Bronchus fibroblast of lung (primary cell): ENCODE data around the genes DENND5A and SWAP70.

- RAMPAGE, long total RNA, result no peak
Measured at GRCh38 chr11:8790955-8791494, 19.4 kb downstream of the DENND2B start.

GRCh38 chr11:8797714-8798346 is 12.6 kb downstream of the DENND2B start:
- RAMPAGE, long total RNA, result no peak

DNA sequence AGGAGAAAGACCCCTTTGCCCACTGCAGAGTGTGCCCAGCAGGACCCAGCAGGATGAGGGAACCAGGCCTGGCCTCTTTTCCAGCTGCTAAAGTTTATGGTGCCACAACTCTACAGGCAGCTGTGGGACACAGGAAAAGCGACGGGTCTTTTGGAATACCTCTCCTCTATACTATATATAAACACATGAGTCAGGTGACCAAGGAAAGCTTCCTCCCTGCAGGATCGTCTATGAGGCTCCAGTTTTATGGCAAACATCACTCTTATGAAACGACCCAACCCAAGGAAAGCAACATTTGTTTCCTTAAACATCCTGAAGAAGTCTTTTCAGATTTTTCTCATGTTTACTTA is 2.3 kb downstream of the DENND2B start:
- RAMPAGE, long total RNA, result no peak

DNA sequence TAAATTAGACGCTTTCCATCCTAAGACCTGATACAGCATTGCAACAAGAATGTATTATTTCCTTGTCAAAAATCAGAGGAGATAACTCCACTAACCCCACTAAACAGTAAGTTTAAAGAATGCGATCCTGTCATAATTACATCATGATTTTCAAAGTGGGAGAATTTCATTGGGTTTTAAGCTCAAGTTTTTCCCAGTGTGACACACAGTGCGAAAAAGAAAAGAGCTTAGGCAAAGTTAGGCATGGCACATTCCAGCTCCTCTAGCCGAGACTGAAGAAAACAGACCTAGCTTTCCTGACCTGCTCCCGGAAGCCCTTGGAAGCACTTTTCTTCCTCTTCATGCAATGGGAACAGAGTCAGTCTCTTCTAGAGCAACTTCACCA is 23.9 kb upstream of the DENND2B start:
- RAMPAGE, long total RNA, result no peak

- RAMPAGE, long total RNA, result no peak
Measured at GRCh38 chr11:8867059-8867400, 44.0 kb upstream of the AKIP1 start.

DNA sequence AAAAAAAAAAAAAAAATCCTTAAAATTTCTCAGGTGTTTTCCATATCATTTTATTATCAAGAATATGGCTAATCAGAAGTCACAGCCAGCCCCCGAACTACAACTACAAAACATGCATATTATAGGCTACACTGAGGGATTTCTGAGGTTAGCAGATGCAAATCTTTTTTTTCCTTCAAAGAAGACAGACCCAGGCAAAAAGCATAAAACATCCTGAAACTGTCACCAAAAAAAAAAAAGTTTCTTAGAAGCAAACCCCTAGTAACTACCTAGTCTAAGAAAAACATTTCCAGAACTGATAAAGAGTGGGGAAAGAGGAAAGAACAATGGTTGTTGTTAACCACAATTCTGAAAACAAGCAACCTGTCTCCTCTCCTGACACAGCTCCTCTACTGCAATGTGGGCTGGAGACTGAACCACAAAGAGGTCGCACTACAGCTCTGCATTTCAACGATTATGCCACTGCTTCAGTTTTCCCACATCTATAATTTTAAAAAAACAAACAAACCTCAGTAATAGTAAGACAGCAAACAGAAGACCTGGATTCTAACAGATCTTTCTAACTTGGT is 15.0 kb downstream of the DENND5A start:
- RAMPAGE, long total RNA, result no peak

DNA sequence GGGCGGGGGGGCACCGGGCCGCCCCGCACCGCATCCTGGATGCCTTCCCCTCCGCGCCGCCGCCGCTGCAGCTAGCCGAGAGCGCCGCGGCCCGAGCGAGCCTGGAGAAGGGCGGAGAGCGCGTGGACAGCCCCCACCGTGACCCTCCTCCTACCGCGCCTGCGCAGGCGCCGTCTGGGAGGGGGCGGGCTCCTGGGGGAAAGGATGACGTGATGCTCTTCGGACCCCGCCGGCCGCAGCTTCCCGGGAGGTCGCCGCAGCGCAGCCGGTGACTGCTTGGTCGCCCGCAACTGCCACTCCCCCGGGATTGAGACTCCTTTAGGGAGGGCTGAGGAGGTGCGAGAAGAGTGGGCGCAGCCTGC is at the start of gene DENND5A:
Gene DENND5A (minus strand): TSS at position 110 of the 362 bp plus-strand sequence.
- RAMPAGE, long total RNA, result no peak

DNA sequence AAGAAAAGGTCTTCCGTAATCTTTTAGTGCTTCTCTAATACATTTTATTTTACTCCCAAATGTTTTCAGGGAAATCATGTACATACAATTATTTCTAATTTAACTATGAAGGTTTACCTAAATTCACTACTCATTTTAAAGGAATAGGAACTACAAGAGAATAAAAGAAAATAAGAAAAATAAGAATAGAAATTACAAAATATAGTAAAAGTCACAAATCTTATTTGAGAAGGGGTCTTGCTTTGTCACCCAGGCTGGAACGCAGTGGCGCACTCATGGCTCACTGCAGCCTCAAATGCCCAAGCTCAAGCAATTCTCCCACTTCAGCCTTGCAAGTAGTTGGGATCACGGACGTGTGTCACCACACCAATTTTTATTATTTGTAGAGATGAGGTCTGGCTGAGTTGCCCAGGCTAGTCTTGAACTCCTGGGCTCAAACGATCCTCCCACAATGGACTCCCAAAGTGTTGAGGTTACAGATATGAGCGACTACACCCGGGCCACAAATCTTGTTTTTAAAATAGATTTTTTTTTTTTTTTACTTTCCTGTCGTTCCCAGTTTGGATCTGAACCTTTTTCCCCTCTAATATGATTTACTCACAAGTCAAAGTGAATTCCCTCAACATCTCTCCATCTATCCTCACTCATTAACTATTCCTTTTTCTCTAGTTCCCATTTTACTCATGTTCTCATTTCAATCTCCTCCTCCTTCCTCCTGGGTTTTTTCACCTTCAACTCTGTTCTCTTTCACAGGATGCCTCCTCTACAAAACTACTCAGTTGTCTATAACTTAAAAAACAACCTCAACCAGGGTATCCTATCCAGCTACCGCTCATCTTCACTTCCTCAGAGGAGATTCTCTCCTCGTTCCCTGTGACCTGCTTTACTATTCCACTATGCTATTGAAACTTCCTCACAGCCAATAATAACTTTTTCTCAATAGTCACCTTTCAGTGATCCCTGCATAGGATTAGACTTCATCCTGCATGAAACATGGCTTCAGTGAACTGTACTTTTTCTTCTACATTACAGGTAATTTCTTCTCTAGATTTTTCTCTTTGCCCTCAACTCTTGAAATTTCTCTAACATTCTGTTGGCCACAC is 24.0 kb upstream of the DENND5A start:
- RAMPAGE, long total RNA, result no peak

- RAMPAGE, long total RNA, result no peak
Measured at GRCh38 chr11:9362312-9362650, 22.2 kb upstream of the IPO7 start.

DNA sequence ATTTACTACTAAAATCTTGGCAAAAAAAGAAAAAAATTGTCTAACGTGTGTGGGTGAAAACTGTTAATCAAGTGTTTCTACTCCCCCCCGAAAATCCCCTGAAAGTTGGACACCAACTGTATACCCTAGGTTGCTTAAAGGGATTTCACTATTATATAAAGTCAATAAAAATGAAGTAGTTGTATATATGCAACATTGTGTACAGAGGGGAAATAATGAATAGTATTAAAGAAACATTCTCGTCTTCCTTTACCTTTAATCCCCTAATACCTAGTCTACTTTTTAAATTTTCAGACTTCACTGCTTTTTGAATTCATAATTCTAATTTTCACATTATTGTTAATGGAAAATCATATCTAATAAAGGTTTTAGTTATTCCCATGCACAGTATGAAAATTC is 14.0 kb upstream of the ZNF143 start:
- RAMPAGE, long total RNA, result no peak

DNA sequence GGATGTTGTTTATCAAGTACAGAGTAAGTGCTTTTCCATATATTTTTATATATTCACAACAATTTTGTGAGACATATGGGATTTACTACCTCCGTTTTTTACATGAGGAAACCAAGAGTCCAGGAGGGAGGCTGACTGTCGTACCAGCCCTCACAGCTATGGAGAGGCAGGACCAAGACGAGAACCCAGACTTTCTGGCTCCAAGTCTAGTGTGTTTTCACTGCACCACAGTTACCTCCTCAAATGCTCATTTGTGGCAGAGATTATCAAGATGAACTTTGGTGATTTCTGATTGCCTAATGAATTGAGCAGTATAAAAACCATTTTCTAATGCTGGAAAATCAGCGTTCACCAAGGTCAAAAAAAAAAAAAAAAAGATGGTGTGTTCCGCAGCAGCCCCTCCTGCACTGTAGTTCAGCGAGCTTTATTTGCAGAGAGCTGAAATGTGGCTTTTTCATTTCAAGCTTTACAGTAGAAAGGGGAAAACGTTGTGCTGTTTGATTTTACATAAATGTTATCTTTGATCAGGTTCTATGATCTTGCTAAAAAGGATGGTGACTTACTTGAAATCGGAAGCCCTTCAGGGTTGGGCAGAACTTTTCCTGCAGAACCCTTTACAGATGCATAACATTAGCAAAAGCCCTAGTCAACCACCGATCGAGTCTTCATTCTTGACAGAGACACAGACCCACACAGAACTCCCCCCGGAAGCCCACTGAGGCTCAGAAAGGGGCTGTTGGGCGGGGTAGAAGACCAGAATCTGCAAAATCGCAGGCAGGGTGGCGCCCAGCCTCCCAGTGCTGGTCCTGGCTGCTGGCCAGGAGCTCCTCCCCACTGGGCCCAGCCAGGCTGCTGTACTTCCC is 44.6 kb upstream of the WEE1 start:
- RAMPAGE, long total RNA, result no peak

GRCh38 chr11:9663831-9664837 is at the start of gene SWAP70:
TSS of gene SWAP70 (plus strand) at chr11:9664077.
- RAMPAGE, long total RNA, result start-site peak on the plus strand at chr11:9664123-9664157, 82 and 63 reads in 2 replicates

- RAMPAGE, long total RNA, result no peak
Measured at GRCh38 chr11:9670073-9670832, 6.4 kb downstream of the SWAP70 start.

- RAMPAGE, long total RNA, result no peak
Measured at GRCh38 chr11:9692679-9693401, 29.0 kb downstream of the SWAP70 start.

- RAMPAGE, long total RNA, result no peak
Measured at GRCh38 chr11:9757952-9758248, 94.0 kb downstream of the SWAP70 start.

- RAMPAGE, long total RNA, result no peak
Measured at GRCh38 chr11:9855639-9856410, 191.9 kb downstream of the SWAP70 start.

GRCh38 chr11:10134747-10135340 is 159.2 kb downstream of the SBF2 start:
- RAMPAGE, long total RNA, result no peak

GRCh38 chr11:10302312-10303104 is 2.4 kb upstream of the ADM start:
- RAMPAGE, long total RNA, result no peak

DNA sequence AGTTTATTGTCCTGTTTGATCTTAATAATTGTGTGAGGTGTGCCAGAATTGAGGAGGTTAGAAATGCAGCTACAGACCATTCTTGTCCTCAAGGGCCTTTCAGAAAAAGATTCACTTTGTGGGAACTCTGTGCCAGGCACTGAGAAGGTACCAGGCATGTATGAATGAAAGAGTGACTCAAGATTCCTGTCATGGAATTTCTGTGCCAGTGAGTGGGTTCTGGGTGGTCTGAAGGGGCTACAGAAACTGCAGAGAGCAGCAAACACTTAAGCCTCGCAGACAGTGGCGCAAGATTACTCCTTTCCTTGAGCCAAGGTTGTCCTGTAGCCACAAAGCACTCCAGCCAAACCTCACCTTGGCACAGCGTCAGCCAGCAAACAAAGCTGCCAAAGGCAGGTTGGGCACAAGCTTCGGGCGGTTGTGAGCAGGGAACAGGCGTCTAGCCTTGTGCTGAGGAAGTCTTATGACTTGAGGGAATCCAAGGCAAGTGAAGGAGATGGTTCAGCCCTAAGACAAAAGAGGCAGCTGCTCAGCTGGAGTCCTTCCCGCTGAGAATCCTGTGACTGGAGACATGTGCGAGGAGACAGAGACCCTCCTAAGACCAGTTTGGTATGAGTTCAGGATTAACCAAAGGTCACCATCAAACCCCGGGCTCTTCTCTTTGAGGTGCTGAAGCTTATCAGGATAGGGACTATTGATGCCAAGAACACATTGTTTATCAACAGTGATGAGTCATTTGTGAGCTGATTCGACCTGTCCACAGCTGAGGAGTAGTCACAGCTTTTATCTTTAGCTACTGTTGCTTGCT is 4.3 kb downstream of the ADM start:
- RAMPAGE, long total RNA, result no peak

DNA sequence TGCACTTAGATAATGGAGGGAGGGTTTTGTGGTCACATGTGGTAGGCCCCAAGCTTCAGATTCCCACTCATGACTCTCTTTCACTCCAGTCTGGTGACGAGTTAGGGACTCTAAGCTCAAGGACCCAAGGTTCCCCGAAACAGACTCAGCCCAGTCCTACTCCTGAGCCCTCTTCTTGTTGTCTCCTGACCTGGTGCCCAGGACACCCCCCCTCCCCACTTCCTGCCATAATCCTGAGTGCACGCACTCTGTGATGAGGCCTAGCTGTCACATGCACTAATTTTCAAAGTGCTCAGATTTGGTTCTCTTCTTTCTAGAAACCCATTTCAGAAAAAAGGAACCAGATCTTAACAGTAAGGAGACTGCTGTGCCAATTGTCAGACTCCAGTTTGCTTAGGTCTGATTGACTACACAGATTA is 10.1 kb upstream of the AMPD3 start:
- RAMPAGE, long total RNA, result no peak